Renal cortical epithelial cell (primary cell): ENCODE measurements around the genes PSPC1 and SGCG.

DNA sequence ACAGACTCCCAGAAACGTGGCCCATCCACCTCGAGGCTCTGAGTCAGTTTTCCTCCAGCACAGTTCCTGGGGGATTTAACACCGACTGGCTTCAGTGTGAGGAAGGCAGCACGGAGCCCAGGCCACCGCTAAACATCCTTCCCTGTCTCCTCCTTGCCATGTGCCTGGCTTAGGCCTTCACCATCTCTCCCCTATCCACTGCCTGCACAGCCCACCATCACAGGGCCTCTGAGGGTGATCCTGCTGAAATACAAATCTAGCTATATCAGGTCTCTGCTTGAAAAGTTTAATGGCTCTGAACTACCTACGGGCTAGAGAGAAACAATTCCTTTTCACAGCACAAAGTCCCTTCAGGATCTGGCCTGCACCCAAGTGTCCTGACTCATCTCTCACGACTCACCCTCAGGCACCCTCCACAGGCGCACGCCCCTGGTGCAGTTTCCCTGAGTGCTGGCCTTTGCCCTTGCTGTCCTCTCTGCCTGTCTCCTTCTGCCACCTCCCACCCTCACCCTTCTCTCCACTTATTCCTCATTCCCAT, 901.8 kb downstream of the TUBA3C start:
- RRBS = no CpG with 5 or more reads among the region's 9 CpGs

GRCh38 chr13:18628220-18628744, 553.3 kb downstream of the TUBA3C start:
- RRBS = no CpG with 5 or more reads among the region's 45 CpGs

DNA sequence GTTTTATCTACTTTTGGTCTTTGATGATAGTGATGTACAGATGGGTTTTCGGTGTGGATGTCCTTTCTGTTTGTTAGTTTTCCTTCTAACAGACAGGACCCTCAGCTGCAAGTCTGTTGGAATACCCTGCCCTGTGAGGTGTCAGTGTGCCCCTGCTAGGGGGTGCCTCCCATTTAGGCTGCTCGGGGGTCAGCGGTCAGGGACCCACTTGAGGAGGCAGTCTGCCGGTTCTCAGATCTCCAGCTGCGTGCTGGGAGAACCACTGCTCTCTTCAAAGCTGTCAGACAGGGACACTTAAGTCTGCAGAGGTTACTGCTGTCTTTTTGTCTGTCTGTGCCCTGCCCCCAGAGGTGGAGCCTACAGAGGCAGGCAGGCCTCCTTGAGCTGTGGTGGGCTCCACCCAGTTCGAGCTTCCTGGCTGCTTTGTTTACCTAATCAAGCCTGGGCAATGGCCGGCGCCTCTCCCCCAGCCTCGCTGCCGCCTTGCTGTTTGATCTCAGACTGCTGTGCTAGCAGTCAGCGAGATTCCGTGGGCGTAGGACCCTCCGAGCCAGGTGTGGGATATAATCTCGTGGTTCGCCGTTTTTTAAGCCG, 72.7 kb downstream of the TUBA3C start:
- RRBS = no CpG with 5 or more reads among the region's 18 CpGs

GRCh38 chr13:19243852-19244307, 62.3 kb upstream of the TUBA3C start:
- RRBS = no CpG with 5 or more reads among the region's 8 CpGs

DNA sequence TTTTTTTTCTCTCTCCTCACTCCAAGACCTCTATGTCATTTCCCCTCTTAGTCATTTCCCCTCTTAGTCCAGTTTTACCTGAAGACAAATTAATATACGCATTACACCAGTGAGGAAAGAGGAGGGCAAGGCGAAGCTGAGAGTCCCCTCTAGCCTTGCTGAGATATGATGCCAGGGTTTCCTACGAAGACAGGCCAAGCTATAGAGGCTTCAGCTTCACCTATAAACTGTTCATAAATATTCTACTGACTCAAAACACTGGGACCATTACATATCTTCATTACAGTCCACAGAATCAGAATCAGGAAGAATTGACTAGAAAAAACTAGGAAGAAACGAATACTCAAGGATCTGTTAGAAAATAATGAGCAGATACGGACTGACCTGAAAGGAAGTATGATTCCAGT, 43.9 kb downstream of the MPHOSPH8 start:
- RRBS = no CpG with 5 or more reads among the region's 5 CpGs

GRCh38 chr13:19781703-19782876, 655 bp downstream of the PSPC1 start:
- RRBS = 3% methylated on average over 20 of the region's 99 CpGs

DNA sequence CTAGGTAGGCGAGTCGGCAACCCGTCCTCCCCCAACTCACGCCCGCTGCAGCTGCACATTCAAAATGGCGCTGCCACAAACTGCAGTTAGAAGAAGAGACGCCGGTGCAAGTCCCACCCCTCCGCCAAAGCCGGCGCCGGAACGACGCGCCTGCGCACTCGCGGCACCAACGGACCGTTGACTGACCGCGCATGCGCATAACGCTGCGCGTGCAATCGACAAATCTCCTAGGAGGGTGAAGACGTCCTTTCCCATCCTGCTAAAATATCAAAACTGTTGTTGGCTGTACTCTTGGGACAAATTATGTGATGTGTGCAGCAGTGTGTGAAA, at the start of gene PSPC1:
Gene PSPC1 (minus strand): TSS at position 69 of the 330 bp plus-strand sequence.
- RRBS = no CpG with 5 or more reads among the region's 28 CpGs

GRCh38 chr13:19863734-19864606, 521 bp upstream of the ZMYM5 start:
- RRBS = under 1% methylated on average over 11 of the region's 78 CpGs

DNA sequence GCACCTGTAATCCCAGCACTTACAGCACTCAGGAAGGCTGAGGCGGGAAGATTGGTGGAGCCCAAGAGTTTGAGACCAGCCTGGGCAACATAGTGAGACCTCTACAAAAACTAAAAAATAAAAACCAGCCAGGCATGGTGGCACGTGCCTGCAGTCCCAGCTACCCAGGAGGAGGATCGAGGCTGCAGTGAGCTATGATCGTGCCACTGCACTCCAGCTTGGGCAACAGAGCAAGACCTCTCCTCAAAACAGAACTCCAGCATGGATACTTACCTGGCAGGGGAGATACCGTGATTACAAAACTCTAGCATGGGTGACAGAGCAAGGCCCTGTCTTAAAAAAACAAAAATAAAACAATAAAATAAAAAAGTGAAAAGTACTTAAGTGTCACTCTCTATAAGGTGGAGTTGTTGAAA, 95.3 kb downstream of the GJA3 start:
- RRBS = no CpG with 5 or more reads among the region's 5 CpGs

- RRBS = 3% methylated on average over 12 of the region's 43 CpGs
Observed at GRCh38 chr13:20191600-20192469, 903 bp downstream of the GJB2 start.

DNA sequence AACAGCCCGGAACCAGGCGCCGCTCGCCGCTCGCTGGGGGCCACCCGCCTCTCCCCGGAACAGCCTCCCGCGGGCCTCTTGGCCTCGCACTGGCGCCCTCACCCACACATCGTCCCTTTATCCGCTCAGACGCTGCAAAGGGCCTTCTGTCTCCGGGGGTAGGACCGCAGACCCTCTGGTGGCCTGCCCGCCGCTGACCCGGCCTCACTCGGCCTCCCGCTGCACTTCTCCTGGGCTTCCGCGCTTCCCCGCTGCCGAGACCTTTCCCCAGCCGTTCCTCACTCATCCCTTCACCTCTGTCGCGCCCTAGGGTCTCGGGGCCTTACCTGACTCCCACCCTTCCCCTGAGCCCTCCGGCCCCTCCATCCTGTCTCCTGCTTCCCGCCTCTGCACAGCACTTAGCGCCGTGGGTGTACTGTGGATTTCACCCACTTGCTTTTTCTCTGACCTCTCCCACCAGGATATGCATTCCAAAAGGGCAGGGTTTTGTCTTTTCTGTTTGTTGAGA, 69.7 kb upstream of the GJB6 start:
- RRBS = 13% methylated on average over 18 of the region's 34 CpGs

- RRBS = no CpG with 5 or more reads among the region's 14 CpGs
Observed at GRCh38 chr13:20340501-20341120, 108.5 kb upstream of the GJB6 start.

GRCh38 chr13:20714491-20715123, 11.1 kb downstream of the IL17D start:
- RRBS = no CpG with 5 or more reads among the region's 8 CpGs

DNA sequence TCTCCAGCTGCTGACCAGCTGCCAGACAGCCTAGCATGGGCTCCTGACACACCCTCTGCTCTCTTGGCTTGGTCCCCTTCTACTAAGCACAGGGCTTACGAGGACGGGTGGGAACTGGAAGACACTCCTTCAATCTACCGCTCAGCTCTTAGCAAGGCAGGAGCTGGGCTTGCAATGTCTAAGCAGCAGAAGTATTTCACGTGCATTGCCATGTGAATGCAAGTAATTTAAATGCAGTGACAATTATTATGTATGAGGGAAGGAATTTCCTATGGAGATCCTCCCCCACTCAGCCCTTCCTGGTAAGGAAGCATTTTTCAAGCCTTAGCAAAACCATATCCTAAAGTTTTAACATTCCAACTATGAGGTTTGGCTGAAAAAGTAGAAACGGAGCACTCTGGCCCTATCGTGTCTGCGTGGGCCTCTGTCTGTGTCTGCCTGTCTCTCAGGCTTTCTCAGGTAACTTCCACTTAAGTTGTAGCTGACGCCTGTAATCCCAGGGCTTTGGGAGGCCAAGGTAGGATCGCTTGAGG, 63.7 kb downstream of the LATS2 start:
- RRBS = no CpG with 5 or more reads among the region's 9 CpGs

- RRBS = no CpG with 5 or more reads among the region's 1 CpG
Observed at GRCh38 chr13:21143769-21143968, 3.8 kb downstream of the SAP18 start.

- RRBS = under 1% methylated on average over 16 of the region's 76 CpGs
Observed at GRCh38 chr13:21297631-21298900, 121.6 kb downstream of the MRPL57 start.

DNA sequence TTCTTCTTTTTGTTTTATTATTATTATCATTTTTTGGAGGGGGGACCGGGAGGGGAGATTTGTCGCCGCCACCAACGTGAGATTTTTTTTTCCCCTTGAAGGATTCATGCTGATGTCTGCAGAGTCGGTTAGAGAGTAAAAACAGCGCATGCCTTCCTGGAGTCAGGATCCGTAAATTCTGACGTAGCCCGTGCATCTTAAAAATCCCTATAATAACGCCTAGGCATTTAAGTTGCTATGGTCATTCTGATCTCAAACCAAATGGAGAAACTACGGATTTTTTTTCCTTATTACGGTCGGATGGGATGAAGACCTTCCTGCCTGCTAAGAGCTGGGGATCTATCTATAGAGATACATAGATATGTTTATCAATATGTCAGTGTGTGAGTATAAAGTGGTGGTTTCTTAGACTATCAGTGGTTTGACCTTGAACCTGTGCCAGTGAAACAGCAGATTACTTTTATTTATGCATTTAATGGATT, 462 bp downstream of the FGF9 start:
- RRBS = no CpG with 5 or more reads among the region's 13 CpGs

DNA sequence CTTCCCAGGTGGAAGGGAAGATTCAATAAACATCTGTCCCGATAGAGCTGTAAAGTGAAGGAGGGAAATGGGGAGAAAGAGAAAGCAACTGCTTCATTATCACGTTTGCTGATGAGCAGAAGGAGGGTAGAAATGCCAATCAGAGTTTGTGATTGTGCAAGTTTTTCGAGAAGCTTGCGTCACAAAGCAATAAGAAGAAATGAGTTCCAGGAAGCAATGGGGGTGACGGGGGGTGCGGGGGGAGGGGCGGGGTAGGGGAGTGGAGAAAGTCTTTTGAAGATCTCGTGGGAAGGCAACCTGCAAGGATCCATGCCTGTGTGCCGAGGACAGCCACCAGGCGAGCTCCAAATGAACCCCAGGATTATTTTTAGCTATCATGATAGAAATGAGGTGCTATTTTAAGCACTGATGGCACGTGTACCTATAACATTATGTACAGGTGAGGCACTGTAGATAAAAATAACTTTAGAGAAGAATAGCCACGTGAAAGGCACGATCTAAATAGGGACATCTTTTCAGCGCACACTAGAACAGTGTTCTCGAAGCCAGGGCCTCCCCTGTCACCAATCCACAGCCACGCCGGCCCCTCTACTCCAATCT, 224.3 kb downstream of the FGF9 start:
- RRBS = no CpG with 5 or more reads among the region's 17 CpGs

- RRBS = no CpG with 5 or more reads among the region's 28 CpGs
Observed at GRCh38 chr13:22040695-22041514, 370.0 kb downstream of the FGF9 start.

DNA sequence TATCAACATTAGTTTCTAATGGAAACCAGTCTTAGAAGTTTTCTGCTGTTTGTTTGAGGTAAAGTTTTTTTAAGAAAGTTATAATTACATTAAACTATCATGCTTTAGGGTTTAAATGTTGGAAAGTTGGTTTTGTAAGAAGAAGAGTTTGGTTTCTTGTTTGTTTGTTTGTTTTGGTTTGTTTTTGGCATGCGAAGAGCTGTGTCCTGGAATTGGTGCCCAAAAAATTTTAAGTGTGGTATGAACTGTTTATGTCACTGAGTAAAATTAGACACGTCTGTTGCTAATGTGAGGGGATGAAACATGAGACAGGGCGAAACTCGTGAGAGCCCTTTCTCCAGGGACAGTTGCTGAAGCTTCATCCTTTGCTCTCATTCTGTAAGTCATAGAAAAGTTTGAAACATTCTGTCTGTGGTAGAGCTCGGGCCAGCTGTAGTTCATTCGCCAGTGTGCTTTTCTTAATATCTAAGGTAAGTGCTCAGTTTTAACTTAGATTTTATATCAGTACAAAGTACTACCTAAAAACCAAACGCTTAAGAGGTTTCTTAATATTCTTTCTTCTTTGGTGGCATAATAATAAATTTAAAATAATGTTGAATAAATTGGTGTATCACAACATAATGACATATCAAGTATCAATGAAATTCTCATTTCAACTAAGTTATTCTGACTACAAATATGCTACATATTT, at the start of gene SGCG:
Gene SGCG (plus strand): TSS at position 374 of the 691 bp plus-strand sequence.
- RRBS = no CpG with 5 or more reads among the region's 7 CpGs